ENCODE measurements around the genes CLCN3 and AADAT.

- PRO-cap, result no peak
- RRBS, 2 experiments, result no CpG with 5 or more reads among the region's 6 CpGs
Observed at GRCh38 chr4:165299262-165299893, 19.9 kb upstream of the GK3 start.

DNA sequence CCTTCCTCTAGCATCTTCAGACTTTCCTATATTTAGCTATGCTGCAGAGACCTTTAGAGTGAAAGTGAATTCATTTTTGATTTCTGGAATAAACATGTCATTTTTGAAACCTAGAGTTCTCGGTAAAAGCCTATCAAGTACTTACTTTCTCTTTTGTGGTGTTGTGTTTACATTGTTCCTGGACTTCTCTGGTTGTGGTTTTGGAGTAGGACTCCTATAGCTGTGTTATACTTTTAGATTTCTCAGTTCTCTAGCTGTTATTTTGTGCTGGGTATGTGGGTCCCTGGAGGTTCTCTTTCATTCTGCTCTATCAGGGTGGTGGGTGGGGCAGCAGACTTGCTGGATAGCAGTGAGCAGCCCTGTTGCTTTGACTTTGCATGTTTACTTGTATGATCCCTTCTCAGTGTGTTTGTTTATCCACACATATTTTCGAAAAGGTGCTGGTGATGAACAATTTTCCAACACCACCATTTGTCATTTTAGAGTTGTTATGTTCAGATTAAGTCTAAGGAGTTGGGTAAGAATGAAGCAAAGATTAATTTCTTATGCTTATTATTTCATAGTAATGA is 22.4 kb upstream of the GK3 start:
- PRO-cap, result no peak
- RRBS, 2 experiments, result no CpG with 5 or more reads among the region's 2 CpGs

DNA sequence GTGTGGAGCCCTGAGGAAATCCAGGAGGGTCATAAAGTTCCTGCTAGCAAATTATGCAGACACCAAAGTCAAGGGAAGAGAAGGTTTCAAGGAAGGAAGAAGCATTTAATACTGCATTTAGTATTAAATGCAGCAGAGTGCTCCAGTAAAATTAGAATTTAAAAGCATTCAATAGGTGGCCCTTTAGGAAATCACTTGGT is 13.9 kb upstream of the CPE start:
- PRO-cap, result no peak

GRCh38 chr4:165493466-165493790 is 114.6 kb downstream of the CPE start:
- PRO-cap, result no peak
- RRBS, 2 experiments, result no CpG with 5 or more reads among the region's 14 CpGs

DNA sequence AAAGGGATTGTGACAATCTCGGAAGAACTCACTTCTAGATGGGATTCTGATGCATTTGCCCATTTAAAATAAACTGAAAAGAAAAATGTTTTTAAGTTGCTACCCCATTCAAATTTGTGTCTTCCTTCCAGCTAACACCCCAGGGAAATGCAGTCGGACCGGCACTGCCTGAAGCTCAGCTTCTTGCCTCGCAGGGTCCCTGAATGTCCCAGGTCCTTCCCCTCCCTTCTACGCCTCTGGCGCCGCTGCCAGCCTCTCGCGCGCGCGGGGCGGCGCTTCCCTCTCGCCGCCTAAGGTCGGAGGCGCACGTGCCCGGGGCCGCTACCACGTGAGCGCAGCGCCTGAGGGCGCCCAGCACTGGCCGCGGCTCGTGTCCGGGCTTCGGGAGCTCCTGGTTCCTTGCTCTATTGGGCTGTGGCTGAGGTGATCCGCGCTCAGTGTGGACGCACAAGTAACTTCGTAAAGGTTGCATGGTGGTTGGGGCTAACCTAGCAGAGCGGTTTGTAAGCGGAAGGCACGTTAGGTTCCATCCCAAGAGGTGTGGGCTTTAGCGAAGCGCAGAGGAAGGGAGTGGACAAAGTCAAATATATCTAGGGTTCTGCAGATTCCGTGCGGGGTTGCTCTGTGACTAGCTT is 1.7 kb downstream of the TLL1 start:
- PRO-cap, result no peak
- RRBS, 2 experiments, result 1 to 3% methylated on average over 10 of the region's 41 CpGs

DNA sequence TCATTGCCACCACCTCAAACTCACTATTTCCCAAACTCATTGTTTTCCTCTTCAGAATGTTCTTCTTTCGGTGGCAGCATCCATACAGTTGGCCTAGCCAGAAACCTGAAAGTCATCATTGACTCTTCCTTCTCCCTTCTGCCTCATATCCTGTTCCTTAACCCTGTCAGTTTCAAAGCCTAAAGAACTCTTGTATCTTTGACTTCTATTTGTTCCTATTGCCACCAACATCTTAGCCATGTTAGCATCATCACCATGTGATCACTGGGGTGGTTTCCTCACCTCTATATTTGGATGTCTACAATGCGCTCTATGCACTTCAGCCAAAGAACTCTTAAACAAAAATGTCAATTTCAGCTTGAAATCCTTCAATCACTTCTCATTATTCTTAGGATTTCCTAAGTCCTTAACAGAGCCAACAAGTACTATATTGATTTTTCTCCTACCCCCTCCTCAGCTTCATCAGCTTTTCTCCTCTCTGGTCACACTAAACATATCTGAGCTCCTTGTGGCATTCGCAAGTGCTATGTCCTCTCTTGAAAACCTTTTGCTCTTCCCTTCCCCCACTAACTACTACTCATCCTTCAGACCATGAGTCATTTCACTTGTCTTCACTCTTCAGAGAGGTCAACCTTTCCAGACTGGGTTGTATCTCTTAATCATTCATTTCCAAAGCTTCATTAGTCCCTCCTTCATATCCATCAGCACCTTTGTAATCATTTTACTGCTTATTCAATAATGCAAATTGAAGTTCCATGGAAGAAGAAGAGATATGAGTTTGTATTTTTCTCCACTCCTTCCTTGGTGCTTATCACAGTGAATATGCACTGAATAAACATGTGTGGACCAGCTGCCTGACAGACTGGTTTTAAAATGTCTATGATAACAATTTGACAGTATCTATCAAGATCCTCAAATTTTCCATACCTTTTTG is 28.7 kb downstream of the DDX60L start:
- PRO-cap, result no peak
- RRBS, 2 experiments, result no CpG with 5 or more reads among the region's 3 CpGs

GRCh38 chr4:168651345-168652398 is 154.8 kb downstream of the PALLD start:
- PRO-cap, result no peak
- RRBS, 2 experiments, result no CpG with 5 or more reads among the region's 7 CpGs

DNA sequence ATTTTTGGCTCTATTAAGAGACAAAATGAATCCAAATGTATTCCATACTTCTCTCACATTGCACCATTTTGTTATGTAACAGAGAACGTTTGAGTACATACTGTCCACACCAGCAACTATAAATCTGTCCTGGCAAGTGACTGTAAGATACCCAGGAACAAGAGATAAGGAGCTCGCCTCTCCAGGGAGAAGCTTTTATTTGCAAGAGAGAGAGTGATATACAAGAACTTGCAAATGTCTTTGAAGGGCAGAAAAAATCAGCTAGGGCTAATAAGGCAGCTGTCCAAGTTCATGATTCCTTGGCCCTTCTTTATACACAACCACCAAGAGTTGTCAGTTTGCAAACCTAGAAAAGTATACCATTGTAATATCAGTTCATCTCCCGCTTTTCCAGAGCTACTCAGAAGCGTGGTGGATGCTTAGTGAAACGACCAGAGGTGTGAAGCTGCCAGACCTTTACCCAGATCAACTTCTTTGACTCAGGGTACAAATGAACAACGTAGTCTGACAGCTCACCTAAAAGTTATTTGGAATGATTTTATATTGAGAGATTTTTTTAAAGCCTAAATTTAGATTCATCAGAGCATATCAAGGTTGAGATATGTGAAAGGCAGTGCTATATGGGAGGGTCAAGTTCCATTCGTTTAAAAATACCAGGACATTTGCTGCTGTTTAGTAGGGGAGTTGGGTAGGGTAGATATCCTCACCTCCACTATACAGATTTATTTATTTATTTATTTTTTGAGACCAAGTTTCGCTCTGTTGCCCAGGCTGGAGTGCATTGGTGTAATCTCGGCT is 169.7 kb downstream of the CBR4 start:
- PRO-cap, result no peak
- RRBS, 2 experiments, result no CpG with 5 or more reads among the region's 9 CpGs

DNA sequence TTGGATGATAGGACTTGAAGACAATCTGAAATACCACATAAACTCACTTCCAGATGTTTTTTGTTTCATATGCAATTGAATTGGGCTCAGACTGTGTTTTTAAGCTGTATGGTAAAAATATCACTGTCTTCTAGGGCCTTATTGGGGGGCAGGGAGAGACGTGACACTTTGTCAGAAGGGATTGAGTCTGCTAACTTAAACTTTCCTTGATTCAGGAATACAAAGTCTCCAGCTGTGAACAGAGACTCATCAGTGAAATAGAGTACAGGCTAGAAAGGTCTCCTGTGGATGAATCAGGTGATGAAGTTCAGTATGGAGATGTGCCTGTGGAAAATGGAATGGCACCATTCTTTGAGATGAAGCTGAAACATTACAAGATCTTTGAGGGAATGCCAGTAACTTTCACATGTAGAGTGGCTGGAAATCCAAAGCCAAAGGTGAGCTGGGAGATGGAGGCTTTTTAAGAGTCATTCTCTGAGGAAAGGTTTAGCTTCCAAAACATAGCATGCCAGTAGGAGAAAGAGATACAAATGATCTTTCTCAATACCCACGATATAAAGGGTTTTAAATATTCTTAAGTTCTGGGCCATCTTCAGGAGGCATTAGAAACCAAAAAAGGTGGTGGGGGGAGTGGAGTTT is 111.7 kb downstream of the CBR4 start:
- PRO-cap, result no peak
- RRBS, 2 experiments, result no CpG with 5 or more reads among the region's 2 CpGs

DNA sequence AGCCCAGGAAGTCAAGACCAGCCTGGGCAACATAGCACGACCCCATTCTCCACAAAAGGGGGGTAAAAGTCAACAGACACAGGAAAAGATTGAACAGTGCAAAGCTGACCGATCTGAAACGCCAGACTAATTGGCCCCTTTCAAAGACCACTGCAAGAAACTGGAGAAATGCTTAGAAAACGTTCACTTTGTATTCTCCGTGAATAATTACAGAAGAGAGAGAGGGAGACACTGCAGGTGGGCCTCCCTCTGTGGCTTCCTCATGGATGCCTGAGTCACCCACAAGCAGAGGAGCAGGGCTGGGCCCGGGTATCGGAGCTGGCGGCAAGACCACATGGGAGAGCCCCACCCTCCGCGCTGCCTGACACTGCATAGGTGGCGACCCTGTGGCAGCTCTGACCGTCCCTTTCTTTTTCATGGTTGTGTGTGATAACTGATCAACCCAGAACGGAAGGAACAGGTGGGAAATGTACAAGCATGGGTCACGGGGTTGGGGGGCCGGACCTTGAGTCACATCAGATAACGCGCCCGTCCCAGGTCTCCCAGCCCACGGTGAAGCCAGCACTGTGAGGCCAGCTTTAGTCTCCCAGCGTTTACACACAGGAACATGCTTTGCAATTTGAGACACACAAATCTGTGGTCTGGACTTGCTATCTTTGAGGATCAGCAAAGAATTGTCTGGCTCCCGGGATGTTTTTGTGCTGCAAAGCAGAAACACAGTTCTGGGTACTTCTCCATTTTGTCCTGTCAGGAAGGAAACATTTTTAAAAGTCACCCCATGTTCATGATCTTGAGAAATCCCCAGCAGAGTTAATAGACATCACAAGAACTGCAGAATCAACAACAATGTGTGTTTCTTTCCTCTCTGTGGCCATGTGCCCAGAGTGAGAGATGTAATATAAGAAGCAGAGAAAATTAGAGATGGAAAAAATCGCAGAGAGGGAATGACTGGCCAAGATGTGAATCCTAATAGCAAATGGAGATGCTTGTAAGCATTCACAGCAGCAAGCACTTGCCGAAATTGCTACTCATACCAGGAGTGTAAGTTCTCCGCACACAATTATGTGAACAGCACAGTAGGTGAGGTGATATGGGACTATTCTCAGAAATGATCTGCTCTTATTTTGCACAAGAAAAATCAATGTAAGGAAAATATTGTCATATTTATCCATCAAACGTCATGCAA is 70.1 kb upstream of the CBR4 start:
- PRO-cap, result no peak
- RRBS, 2 experiments, result no CpG with 5 or more reads among the region's 25 CpGs

GRCh38 chr4:169410810-169411154 is 140.0 kb upstream of the SH3RF1 start:
- PRO-cap, result no peak
- RRBS, 2 experiments, result no CpG with 5 or more reads among the region's 4 CpGs

DNA sequence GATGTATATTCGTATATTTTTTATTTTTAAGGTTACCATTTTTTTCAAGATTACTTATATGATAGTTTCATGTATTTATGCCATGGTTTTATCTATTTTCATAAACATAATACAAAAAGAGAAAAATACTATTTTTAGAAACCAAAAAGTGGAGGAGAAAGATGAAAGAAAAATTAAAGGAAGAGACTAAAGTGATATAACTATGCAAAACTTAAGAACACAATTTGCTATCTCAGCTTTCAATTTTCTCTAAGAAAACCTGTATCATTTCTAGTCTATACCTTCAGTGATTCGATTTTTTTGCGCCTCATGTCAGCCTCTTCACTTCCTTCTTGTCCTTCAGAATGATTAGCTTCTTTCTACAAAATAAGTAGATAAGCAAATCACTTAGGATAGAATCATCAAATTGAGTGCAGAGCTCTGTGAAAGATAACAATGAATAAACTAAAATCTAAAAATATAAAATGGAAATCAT is 104.9 kb downstream of the NEK1 start:
- PRO-cap, result no peak
- RRBS, 2 experiments, result no CpG with 5 or more reads among the region's 3 CpGs

GRCh38 chr4:169555703-169556214 is 56.6 kb downstream of the NEK1 start:
- PRO-cap, result no peak
- RRBS, 2 experiments, result no CpG with 5 or more reads among the region's 4 CpGs

DNA sequence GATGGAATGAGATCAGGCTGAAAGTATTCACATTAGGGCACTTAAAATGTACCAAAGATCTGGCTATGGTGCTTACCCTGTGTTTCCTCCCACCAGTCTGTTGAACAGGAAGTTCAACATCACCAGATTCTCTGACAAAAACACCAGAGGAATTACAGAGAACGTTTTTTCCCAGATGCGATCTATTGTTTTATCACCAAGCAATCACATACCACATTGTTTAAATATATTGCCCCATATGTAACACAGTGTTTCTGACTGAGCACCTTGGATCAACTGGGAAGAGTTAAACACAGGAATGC is 2.0 kb upstream of the CLCN3 start:
- PRO-cap, result no peak
- RRBS, 2 experiments, result no CpG with 5 or more reads among the region's 2 CpGs

- PRO-cap, result bidirectional peak, plus-strand start at chr4:169620587, minus-strand start at chr4:169620205
- RRBS, 2 experiments, result under 1 to 3% methylated on average over 16 to 23 of the region's 56 CpGs
Observed at GRCh38 chr4:169620289-169621188, at the start of gene CLCN3. Gene CLCN3, plus strand, starts transcription at chr4:169620578.

DNA sequence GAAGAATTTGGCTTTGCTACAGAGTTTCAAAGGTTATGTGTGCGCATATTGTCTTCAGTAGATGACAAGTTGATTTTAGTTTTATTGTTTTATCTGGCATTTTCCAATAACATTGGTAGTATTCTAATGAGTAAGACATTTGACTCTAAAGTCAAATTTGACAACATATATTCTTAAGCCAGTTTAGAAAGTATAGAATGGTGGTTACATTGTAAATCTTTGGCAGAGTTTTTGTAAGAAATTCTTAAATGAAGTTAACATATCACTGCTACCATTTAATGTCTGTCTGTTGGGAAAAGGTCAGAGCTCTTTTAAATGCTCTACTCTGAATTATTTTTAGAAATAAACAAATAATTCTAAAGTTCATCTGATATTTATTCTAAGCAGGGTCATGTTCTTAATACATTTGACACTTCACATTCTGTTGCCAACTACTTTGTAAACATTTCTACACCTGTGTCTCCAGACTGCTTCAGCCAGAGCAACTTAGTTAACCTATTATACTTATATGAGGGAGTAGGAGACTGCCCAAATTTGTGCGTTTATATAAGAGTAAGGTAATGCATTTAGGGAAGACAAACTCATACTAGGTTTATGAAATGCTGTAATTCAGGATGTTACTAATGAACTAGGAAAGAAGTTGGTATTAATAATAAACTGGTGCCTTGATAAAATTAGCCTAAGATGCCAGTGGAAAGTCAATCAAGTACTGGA is 30.1 kb downstream of the CLCN3 start:
- PRO-cap, result no peak
- RRBS, 2 experiments, result no CpG with 5 or more reads among the region's 2 CpGs

GRCh38 chr4:169668091-169668727 is 47.8 kb downstream of the CLCN3 start:
- PRO-cap, result no peak
- RRBS, 2 experiments, result no CpG with 5 or more reads among the region's 6 CpGs

- PRO-cap, result no peak
- RRBS, 2 experiments, result no CpG with 5 or more reads among the region's 6 CpGs
Observed at GRCh38 chr4:169915560-169915991, 110.6 kb downstream of the MFAP3L start.

- PRO-cap, result no peak
- RRBS, 2 experiments, result under 1 to 1% methylated on average over 32 to 37 of the region's 90 CpGs
Observed at GRCh38 chr4:170089655-170090503, at the start of gene AADAT. Gene AADAT, minus strand, starts transcription at chr4:170089956.

- PRO-cap, result no peak
- RRBS, 2 experiments, result no CpG with 5 or more reads among the region's 2 CpGs
Observed at GRCh38 chr4:171676925-171677124, 136.4 kb upstream of the GALNTL6 start.

Data from astrocyte (in vitro differentiated cells and primary cell).